ENCODE results near the gene GMPS.

GRCh38 chr3:150737114-150737906, 25.7 kb downstream of the SIAH2 start:
- PRO-cap, 4 experiments, result no peak in any of the 4 experiments
- RAMPAGE, long total RNA, 2 experiments, result no peak in any of the 2 experiments
- RRBS, result no CpG with 5 or more reads among the region's 8 CpGs

DNA sequence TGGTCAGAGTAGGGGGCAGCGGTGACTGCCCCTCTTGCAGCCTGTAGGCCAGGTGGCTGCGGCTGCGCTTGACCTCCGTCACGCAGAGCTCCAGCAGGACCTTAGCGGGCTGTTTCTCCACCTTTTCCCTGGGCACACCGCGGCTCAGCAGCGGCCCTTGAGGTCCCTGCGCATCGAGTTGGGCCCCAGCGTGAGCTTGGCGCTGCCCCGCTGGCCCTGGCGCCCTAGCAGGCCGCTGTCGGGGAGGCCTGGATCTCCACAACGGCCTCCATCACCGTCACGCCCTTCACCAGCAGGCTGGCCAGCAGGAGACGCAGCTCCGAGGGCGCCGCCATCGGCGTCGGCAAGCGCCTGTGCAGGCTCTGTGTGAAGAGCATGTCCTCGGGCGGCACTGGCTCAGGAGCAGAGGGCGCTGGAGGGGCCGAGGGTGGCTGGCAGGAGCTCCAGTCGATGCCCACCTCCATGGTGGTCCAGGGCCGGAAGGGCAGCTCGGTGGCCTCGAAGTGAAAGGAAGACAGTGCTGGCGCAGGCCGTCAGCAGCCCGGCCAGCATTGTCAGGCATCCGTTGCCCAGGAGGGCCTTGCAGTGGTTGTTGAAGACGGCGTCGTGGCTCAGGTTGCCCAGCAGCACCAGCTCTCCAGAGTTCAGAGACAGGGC, 16.2 kb upstream of the SIAH2 start:
- PRO-cap, 4 experiments, result peak in 1 of 4 experiments; most common plus-strand start position 468 of the sequence (in 1)
- RAMPAGE, long total RNA, 2 experiments, result no peak in any of the 2 experiments
- RRBS, result no CpG with 5 or more reads among the region's 43 CpGs

DNA sequence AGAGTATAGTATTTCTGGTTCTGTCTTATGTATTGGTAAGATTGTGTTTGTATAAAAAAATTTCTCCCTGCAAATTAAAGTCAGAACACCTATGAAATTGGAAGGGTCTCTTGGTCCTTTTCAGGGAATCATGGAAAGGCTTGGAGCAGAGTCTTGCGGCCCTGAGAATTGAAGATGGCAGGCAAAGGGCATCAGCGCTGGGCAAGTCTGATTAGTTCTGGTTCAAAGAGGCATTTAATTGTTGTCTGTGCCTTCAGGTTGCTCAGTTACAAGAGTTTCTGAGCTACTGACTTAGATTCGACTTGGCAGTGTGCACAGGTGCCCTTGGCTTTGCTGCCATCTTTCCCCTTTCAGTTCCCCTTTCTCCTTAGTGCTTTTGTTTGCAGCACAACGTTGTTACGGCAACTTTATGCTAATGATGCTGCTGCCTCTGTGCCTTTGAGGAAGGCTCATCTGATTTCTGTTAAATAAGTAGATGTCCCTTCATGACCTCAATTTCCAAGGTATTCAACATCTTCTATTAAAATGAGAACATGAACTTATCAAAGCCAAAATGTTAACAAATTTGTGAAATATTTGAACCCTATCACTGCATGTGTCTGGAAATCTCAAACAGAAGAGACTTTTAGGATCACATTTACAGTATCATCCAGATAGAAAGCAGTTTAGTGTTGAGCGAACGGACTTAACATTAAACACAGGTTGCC, 12.4 kb downstream of the P2RY14 start:
- PRO-cap, 4 experiments, result no peak in any of the 4 experiments
- RAMPAGE, long total RNA, 2 experiments, result no peak in any of the 2 experiments
- RRBS, result no CpG with 5 or more reads among the region's 7 CpGs

GRCh38 chr3:151538802-151539741, 78.2 kb upstream of the IGSF10 start:
- PRO-cap, 4 experiments, result no peak in any of the 4 experiments
- RAMPAGE, long total RNA, 2 experiments, result no peak in any of the 2 experiments
- RRBS, result no CpG with 5 or more reads among the region's 13 CpGs

DNA sequence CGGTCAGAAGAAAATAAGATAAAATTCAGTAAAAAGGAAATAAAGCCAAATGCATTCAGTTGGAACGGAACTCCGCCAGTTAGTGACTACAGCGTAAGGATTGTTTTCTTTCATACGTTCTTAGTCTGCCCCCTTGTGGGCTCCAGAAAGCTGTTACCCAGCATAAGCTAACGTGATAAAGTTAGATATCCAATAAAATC, 25.0 kb downstream of the AADAC start:
- PRO-cap, 4 experiments, result no peak in any of the 4 experiments
- RAMPAGE, long total RNA, 2 experiments, result no peak in any of the 2 experiments
- RRBS, result no CpG with 5 or more reads among the region's 6 CpGs

GRCh38 chr3:151927944-151928423, 54.5 kb downstream of the SUCNR1 start:
- PRO-cap, 4 experiments, result no peak in any of the 4 experiments
- RAMPAGE, long total RNA, 2 experiments, result no peak in any of the 2 experiments
- RRBS, result no CpG with 5 or more reads among the region's 43 CpGs

DNA sequence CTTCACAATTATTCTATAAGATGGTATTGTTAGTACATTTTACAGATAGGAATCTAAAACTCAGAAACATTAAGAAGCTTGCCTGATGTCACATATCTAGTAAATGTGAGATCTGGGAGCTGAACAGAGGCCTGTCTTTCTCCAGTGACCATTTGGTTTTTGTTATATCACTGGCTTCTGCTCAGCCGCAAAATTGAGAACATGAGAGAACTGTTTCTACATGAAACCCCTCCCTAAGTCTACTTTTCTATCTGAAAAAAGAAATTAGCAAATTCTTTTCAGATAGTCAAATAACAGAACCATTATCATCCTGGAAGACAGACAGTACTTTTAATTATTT, 68.2 kb upstream of the MBNL1 start:
- PRO-cap, 4 experiments, result peak in 2 of 4 experiments; most common plus-strand start position 99 of the sequence (in 1); most common minus-strand start position 164 of the sequence (in 2)
- RAMPAGE, long total RNA, 2 experiments, result no peak in any of the 2 experiments
- RRBS, result no CpG with 5 or more reads among the region's 1 CpG

DNA sequence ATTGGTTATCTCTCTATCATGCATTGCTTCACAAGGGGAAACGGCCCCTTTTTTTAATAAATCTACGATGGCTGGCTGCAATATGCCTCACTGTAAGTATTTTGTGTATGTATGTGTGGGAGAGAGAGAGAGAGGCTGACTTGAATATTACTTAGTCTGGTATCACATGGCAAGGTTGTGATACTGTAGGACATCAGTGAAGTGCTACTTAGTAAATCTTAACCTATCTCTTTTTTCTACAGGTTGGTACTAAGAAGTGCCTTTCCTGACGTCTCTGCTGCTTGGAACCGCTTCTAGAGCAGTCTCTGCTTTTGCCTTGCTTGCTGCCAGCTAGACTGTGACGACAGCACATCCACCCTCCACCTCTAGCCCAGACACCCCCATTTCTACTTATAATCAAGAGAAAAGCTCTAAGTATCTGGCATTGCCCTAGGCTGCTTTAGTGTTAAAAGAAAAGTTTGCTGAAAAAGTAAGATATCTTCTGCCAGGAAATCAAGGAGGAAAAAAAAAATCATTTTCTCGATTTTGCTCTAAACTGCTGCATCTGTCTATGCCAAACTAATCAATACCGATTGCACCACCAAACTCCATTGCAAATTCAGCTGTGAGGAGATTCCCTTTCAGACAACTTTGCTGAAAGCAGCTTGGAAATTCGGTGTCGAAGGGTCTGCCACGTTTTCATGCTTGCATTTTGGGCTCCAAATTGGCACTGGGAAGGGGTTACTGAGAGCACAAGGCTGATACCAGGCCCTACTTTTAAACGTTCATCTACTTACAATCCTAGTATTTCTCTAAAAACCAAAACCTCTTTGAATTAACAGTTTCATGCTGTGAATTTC, 30.7 kb downstream of the MBNL1 start:
- PRO-cap, 4 experiments, result peak in 4 of 4 experiments; most common plus-strand start position 59 of the sequence (in 2); most common minus-strand start position 283 of the sequence (in 3)
- RAMPAGE, long total RNA, 2 experiments, result no peak in any of the 2 experiments
- RRBS, result no CpG with 5 or more reads among the region's 11 CpGs

GRCh38 chr3:152303542-152304168, 34.9 kb downstream of the MBNL1 start:
- PRO-cap, 4 experiments, result no peak in any of the 4 experiments
- RAMPAGE, long total RNA, 2 experiments, result no peak in any of the 2 experiments
- RRBS, result no CpG with 5 or more reads among the region's 2 CpGs

DNA sequence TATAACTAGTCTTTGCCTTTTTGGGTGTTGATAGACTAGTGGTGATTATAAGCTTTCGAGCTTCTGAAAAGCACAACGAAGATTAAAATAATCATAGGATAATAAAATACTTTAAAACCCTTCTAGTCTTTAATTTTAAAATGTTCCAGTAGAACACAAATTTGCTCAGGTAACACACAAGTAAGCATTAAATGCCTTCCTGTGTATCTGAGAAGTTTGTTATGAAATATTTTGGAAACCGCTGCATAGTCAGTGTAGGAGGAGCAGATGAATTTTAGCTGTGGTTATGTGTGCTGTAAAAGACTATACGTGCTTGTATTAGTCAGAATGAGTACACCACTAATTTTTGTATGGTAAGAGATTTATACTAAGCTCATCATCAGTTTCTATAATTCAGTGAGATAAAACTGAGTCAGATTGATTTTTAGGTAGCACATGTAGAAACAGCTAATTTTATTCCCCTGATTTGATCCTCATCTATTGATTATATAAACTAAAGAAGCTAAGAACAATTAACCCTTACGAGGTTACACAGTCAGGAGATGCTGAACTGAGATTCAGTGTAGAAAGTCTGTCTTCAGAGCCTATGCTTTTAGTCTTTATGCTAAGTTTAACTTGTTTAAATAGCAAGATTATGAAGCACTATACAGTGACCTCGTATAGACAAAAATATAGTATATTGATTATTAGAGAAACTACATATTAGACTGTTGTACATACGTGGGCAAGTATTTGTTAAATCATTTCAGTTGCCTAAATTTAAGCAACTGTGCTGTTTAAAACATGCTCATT, 41.3 kb downstream of the MBNL1 start:
- PRO-cap, 4 experiments, result no peak in any of the 4 experiments
- RAMPAGE, long total RNA, 2 experiments, result no peak in any of the 2 experiments
- RRBS, result no CpG with 5 or more reads among the region's 7 CpGs

DNA sequence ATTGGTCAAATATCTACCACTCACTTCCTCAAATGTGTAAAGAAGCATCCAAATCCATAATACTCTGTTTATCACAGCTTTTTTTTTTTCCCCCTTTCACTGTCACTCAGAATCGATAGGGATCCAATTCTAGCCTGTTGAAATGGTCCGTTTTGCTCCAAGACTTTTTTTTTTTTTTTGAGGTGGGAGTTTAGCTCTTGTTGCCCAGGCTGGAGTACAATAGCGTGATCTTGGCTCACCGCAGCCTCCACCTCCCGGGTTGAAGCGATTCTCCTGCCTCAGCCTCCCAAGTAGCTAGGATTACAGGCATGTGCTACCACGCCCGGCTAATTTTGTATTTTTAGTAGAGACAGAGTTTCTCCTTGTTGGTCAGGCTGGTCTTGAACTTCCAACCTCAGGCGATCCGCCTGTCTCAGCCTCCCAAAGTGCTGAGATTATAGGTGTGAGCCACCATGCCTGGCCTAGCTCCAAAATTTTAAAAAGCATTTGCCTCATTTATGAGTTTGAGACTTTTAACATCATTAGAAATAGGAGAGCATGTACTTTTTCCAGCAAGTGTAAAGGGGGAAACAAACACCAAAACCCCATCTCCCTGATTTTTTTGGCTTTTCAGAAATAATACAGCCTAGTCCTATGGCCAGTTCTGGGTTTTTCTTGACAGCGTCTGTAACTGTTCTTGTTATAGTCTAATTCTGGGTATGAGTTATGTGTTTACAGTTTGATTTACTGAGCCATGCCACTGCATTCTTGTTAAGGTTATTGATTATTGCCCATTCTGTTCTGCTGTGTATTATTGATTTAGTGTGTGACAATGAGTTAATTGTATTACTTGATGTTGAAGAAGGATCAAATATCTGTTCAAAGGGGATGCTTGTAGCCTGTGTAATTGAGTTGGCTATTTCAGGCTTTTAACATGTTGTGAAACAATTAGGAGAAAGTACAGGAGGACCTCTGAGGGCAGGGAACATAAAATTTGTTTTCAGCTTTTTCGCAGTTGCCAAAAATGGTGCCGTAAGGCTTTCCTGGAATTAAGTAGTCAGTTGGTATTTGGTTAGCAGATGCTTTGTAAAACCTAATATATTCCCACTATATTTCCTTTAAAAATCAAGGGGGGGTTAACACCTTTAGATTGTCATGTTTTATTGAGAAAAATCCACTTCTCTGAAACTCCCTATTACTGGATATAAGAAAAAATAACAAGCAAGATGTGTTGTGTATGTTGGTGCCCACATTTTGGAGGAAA, 45.9 kb downstream of the MBNL1 start:
- PRO-cap, 4 experiments, result no peak in any of the 4 experiments
- RAMPAGE, long total RNA, 2 experiments, result no peak in any of the 2 experiments
- RRBS, result no CpG with 5 or more reads among the region's 13 CpGs

GRCh38 chr3:152381752-152382280, 113.1 kb downstream of the MBNL1 start:
- PRO-cap, 4 experiments, result no peak in any of the 4 experiments
- RAMPAGE, long total RNA, 2 experiments, result no peak in any of the 2 experiments
- RRBS, result no CpG with 5 or more reads among the region's 2 CpGs

DNA sequence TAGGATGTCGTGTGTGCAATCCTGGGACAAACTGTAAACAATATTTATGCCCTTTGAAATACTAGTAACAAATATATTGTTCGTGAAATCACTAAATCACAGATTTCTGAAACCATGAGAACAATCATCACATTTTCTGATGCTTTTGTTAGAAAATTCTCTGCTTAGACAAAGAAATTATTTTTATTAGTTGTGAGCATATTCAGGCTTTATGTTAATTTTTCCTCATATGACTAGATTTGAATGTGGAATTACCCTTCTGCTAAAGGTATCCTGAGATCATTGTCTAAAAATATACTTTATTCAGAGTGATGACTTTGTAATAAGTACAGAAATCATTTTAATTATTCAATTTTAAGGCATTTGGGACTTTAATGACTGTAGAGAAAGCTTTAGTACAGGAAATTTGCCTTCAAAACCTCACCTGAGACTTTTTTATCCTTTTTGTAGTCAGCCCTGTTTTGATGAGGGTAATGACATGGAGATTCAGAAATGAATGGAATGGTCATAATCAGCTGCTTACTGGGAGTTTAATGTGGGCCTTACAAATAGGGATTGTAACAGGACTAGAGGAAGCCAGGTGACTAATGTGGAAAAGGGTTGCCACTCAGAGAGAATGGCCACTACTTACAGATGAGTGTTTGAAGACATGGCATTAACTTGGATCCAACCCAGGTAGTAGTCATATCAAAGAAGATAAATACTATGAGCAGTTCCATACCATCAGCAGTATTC, 148.2 kb downstream of the MBNL1 start:
- PRO-cap, 4 experiments, result no peak in any of the 4 experiments
- RAMPAGE, long total RNA, 2 experiments, result no peak in any of the 2 experiments
- RRBS, result no CpG with 5 or more reads among the region's 2 CpGs

DNA sequence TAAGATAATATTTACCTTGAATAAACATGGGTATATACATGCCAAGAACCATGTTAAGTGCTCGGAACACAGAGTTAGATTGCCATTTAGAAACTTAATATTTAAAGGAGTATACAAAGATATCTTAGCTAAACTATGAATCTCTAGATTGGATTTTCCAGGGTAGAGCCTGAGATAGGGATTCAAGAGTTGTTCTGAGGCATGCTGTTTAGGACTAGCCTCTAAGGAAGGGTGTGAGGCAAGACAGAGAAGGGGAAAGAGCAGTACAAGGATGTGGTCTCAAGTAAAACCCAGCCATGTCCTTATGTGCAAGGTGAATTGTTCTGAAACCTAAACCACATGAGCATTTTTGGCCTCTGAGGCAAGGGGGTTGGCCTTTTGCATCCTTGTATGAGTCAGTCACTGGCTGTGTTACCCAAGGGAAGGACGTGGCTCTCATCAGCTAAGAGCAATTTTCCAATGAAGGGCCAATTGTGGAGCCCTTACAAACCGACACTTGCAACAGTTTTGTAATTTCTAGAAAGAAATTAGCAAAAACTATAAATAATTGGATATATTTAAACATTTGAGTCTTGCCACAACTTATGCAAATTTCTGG, 98.0 kb upstream of the P2RY1 start:
- PRO-cap, 4 experiments, result no peak in any of the 4 experiments
- RAMPAGE, long total RNA, 2 experiments, result no peak in any of the 2 experiments
- RRBS, result no CpG with 5 or more reads among the region's 3 CpGs

DNA sequence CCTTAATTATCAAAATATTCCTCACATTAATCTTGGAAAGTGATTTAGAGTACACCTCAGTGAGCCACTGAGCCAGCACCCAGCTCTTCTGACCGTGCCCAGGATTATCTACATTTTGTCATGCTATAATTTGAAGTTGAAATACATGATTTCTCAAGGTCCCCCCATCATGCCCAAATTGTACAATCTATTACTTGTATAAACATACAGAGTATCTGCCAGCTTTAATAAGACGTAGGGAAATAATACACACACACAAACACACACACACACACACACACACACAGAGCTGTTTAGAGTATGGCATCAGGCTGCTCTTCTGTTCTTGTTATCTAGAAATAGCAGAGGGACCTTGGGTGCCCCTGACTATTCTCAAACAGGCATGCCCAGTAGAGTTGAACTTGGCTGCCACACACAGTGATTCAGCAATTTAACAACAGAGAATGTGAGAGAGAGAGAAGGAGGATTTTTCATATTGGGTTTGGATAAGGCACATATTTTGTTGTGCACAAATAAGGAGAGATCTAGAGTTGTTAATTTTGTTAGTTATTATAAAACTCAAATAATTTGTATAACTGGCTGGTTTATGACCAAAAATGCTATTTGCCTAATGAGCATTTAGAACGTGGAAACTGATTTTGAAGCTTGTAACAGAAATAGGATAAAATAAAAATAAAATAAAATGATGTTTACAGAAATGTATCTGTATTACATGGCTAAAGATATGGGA, 74.5 kb downstream of the P2RY1 start:
- PRO-cap, 4 experiments, result no peak in any of the 4 experiments
- RAMPAGE, long total RNA, 2 experiments, result no peak in any of the 2 experiments
- RRBS, result no CpG with 5 or more reads among the region's 3 CpGs

- PRO-cap, 4 experiments, result no peak in any of the 4 experiments
- RAMPAGE, long total RNA, 2 experiments, result no peak in any of the 2 experiments
- RRBS, result no CpG with 5 or more reads among the region's 4 CpGs
Observed at GRCh38 chr3:153138565-153139270, 23.3 kb upstream of the RAP2B start.

DNA sequence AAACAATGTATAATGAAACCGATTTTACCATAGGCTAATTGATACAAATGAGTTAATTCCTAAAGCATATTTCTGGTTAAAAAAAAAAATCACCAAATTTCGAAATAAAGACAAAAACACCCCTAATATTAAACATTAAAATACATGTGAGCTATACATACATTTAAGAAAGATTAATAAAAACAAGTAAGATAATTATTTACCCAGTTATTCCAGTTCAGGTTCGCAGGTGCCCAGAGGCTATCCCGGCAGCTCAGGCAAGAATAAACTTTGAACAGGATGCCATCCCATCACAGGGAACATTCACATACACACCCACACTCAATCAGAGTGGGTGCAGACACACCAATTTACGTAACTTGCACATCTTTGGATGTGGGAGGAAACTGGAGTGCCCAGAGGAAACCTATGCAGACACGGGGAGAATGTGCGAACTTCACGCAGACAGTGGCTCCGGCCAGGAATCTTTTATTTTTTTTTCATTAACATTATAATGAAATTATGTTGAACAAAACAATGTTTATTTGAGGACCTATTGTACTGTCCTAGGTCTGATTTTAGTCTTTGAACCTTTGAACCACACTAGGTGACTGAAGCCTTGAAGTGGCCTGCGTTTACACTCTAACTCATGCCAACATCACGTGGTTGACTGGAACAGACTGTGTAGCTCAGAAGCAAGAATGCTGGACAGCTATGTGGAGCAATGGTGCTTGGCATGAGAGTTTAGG, 391.3 kb downstream of the RAP2B start:
- PRO-cap, 4 experiments, result no peak in any of the 4 experiments
- RAMPAGE, long total RNA, 2 experiments, result no peak in any of the 2 experiments
- RRBS, result no CpG with 5 or more reads among the region's 11 CpGs

DNA sequence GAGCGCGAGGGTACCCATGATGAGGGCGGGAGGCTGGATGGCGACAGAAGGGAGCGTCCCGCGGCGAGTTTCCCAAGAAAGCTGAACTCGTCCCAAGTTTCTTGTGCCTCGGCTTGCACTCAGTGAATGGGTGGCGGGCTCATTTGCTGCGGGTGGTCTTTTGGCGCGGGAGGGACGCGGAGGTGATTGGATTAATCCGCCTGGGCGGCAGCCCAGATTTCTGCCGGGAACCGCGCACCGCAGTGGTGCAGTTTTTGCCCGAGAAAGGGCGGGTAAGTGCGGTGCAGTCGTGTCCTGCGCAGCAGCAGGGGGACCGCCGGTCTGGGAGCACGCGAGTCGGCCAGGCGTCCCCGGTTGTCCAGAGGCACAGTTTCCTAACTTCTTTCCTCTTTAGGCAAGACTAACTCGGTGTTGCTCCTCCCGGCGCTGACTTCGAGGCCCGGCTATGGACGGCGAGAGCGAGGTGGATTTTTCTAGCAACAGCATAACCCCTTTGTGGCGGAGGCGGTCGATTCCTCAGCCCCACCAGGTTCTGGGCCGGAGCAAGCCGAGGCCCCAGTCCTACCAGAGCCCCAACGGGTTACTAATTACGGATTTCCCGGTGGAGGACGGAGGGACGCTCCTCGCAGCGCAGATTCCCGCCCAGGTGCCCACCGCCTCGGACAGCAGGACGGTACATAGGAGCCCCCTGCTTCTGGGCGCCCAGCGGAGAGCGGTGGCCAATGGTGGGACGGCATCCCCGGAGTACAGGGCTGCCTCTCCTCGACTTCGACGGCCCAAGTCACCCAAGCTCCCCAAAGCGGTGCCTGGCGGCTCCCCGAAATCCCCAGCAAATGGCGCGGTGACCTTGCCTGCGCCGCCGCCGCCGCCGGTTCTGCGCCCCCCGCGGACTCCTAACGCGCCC, 610 bp downstream of the ARHGEF26 start:
- PRO-cap, 4 experiments, result peak in 4 of 4 experiments; most common plus-strand start position 301 of the sequence (in 4); most common minus-strand start position 828 of the sequence (in 1)
- RAMPAGE, long total RNA, 2 experiments, result no peak in any of the 2 experiments
- RRBS, result 2% methylated on average over 28 of the region's 82 CpGs

GRCh38 chr3:154122452-154123635, 1.7 kb downstream of the ARHGEF26 start:
- PRO-cap, 4 experiments, result peak in 2 of 4 experiments; most common plus-strand start chr3:154122809 (in 1); most common minus-strand start chr3:154122967 (in 2)
- RAMPAGE, long total RNA, 2 experiments, result start-site peak on the plus strand in 1 of 2 experiments, at chr3:154122974-154123063 at its widest, 17 reads per replicate
- RRBS, result 5% methylated on average over 7 of the region's 36 CpGs

- PRO-cap, 4 experiments, result peak in 4 of 4 experiments; most common plus-strand start chr3:155870615 (in 2); most common minus-strand start chr3:155870325 (in 4)
- RAMPAGE, long total RNA, 2 experiments, result start-site peak on the plus strand in 1 of 2 experiments, at chr3:155870552-155870653 at its widest, 215 reads per replicate
- RRBS, result 2% methylated on average over 56 of the region's 126 CpGs
Observed at GRCh38 chr3:155870152-155871286, at the start of gene GMPS. TSS of gene GMPS (plus strand) at chr3:155870650.

All from uterus (tissue), 7 donors.